Duodenum (tissue), 1 donor: ENCODE measurements around the genes RAB6C, POTEF, CFC1B and FAM168B.

GRCh38 chr2:128438023-128438322 is 119.3 kb upstream of the HS6ST1 start:
- PRO-cap: no peak

DNA sequence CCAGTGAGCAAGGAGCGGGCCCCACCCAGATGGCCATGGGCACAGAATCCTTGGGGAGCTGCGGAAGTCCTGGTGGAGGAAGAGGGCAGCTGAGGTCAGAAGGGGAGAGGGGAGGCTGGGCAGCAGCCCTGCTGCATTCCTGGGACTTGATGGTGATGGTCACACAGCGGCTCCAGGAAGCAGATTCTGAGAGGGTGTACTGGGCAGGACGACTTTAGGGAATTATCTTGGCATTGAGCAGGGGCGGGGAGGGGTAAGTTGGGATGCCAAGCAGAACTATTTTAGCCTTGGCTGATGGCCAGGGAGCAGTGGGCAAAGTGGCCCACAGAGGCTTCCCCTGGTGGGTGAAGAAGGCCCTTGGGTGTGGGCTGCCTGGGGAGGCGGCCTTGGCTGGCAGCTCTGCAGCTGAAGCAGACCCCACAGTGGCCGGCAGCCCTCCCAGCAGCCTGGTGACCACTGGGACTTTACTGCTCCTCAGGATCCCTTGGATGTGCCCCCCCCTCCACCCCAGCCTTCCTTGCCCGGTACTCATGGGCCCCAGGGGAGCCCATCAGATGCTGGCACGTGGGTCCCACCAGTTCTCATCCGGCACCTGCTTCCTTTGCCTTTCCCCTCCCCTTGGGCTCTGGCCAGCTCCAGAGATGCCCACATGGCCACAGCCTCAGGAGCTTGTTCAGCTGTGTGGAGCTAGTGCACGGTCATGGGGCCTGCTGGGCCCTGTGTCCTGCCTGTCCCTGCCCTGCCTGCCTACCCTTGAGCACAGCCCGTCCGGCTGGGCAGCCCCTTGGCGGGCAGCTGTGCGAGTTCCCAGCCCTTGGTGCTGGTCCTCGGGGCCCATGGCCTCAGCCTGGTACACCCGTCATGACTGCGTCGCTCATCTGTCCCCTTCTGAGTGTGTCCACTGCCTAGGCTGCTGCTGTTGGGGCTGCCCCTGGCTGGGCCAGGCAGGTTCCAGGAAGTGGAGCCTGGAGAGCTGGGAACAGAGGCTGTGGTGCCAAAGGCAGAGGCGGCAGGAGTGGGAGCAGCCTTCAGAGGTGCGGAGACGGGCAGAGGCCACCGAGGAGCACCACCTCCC is 122.2 kb upstream of the HS6ST1 start:
- PRO-cap: no peak

DNA sequence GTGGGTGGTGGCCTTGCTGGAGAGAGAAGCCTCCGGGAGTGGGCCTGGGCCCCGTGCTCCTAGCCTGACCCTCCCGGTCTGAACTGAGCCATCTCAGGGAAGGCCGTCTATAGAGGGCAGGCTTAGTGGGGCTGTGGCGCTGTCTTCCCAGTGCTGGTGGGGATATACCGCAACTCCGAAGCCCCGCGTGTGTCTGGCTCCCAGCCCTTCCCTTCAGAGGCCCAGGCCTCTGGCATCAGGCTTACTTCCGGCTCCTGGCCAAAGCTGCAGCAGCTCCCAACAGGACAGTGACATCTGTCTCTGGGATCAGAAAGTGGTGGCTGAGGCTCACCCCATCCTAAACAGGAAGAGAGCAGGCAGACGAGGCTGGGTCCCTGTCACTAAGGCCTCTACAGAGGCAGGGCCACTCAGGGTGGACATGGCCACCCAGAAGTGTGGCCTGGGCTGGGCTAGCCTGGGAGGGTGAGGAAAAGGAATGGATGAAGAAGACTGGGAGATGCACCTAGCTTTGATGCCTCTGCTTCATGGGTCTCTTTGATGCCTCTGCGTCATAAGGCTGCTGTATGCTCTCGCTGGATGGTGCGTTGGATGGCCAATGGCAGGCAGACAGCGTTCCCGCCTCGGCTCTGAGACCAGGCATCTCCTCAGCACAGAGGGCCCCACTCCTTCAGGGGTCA is 131.2 kb upstream of the HS6ST1 start:
- PRO-cap: no peak

DNA sequence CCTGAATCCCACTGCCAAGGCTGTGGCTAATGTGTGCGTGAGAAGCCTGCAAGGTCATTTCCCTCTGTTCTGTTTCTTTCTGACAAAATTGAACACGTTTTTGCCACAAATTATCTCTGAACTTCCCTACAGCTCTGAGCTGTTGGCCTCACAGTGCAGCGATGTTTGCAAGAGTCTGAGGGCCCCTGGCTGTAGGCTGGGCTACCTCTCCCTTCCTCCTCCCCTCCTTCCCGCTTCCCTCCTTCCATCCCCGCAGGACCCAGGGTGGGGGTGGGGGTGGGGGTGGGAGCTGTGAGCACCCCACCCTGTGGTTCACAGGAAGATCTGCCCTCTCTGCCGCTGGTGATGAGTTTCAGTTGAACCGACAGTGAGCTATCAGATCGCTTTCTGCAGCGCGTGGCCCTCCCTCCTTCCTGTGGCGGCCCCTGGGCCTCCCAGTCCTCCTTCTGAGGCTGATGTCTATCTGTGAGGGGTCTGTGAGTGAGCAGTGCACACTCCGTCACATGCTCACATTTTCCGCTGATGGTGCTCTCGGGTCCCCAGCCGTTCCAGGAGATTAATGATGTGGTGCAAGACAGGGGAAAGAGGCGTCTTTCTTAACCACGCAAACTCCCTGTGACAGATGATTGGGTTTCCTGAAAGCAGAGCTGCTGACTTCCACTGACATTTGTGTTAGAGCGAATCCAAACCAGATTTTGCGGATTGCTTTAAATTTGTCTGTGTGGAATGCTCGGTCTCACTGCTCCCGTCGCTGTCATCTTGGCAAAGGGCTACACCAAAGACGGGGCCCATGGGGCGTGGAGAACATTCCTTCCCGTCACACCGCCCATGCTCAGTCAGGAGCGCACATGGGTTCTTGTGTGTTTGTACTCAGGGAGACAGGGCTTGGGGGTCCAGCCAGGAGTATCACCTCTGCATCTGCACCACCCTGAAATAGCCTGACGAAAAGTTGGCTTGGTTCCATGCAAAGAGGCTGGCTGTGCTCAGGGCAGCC is 154.5 kb upstream of the HS6ST1 start:
- PRO-cap: unidirectional peak, minus-strand start at position 448 of the sequence

- PRO-cap: no peak
Observed at GRCh38 chr2:128754533-128754930, 435.9 kb upstream of the HS6ST1 start.

DNA sequence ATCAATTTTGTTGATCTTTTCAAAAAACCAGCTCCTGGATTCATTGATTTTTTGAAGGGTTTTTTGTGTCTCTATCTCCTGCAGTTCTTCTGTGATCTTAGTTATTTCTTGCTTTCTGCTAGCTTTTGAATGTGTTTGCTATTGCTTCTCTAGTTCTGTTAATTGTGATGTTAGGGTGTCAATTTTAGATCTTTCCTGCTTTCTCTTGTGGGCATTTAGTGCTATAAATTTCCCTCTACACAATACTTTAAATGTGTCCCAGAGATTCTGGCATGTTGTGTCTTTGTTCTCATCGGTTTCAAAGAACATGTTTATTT is 627.5 kb upstream of the HS6ST1 start:
- PRO-cap: no peak

- PRO-cap: no peak
Observed at GRCh38 chr2:128973966-128974369, 655.3 kb upstream of the HS6ST1 start.

- PRO-cap: no peak
Observed at GRCh38 chr2:129934810-129935299, 44.6 kb upstream of the RAB6C start.

DNA sequence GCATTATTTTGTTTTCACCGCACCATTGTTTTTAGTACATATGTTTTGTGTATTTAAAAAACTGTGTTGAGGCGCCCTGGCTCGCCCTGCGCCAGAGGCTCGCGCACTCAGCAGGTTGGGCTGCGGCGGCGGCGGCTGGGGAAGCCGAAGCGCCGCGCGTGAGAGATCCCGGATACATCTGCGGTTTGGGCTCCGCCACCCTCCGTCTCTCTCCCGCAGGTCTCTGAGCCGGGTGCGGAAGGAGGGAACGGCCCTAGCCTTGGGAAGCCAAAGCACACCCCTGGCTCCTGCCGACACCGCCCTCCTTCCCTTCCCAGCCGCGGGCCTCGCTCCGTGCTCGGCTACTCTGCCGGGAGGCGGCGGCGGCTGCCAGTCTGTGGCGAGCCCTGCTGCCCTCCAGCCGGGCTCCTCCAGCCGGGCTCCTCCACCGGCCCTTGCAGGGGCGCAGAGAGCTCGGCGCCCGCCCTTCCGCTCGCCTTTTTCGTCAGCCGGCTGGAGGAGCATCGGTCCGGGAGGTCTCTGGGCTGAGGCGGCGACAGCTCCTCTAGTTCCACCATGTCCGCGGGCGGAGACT is at the start of gene RAB6C:
TSS of gene RAB6C (plus strand) at position 106 of the 574 bp plus-strand sequence.
- PRO-cap: no peak

DNA sequence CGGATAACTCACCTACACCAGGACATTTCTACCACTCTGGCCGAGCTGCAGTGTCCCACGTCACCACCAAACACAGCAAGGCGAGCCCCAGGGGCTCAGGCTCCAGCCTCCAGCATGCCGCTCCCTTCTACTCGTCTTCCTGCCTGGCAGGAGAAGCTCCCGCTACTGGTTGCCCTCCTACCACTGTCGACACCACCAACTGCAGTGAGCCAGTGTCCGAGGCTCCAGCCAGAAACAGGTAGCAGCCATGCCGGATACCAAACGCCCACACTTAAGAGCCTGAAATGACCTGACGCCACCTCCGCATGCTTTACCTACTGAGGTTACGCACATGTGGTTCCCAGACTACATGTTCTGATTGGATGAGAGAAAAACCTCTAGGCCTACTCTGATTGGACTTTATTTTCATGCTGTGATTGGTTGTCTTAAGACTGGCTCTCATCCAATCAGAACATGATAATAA is at the start of gene POTEF:
TSS of gene POTEF (minus strand) at position 163 of the 463 bp plus-strand sequence.
- PRO-cap: no peak

DNA sequence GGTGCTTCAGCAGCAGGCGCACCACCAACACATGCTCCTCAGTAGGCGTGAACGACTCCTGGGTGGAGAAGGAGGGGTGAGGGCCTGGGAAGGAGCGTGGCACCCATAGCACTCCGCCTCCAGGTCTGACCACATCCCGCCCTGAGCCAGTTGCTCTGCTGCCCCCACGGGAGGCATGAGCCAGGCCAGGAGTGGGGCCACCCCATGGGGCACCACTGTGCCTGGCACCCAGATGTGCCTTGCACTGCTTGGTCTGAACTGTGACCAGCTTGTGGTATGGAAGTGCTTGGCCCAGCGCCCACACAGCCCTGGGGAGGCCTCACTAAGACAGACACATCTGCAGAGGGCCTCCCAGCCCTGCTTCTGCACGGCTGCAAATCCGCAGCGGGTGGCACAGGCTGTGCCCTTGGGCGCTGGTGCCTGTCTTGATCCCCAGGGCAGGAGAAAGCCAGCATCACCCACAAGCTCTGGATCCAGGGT is 12.5 kb upstream of the CCDC74B start:
- PRO-cap: no peak

- PRO-cap: unidirectional peak, plus-strand start at chr2:130341752
Observed at GRCh38 chr2:130341169-130341901, 629 bp downstream of the CCDC115 start.

DNA sequence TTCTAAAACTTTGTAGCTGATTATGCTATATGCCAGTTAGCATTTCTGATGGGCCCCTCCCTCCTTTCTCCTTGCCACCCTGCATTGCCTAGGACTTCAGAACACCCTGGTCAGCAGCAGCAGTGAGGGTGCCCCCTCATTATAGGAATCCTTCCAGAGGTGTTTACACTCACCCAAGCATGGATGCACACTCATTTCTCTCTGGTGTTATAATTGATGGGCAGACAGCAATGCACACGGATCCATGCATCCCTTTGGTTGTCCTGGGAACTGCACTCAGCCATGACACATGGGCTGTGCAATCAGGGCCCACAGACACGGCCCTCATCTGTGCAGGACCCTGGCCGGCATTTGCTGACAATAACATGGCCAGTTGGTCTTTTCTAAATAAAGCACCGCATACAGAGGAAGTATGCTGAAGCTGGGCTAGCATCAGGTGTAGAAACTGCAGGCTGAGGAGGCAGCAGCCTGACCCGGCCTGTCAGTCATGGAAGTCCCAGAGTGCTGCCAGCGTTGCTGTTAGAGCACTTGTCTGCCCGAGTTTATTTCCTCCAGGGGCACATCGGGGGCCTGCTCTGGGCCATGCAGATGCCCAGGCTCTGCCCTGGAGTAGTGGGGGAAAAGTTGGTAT is 4.3 kb upstream of the PTPN18 start:
- PRO-cap: no peak

- PRO-cap: no peak
Observed at GRCh38 chr2:130385196-130385735, 29.4 kb downstream of the PTPN18 start.

DNA sequence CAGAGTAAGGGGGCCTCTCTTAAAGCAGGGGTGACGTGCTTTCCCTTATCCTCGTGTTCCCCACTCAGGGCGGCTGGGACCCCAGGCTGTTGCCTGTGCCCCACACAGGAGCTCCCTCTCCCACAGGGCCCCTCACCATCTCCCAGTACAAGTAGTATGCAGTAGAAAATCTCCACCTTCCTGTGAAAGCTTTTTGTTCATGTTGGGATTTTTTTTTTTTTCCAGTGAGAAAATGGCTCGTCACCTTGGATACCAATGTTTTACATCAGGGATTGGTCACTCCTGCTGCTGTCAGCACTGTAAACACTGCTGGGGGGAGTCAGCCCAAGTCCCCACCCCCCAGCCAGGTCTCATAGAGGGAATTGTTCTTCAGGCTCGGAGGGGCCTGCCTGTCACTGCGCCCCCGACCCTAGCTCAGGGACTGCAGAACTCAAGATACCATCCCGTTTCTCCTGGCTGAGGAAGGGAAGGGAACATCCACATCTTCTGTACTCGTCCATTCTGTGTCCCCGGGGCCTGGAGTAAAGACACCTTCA is at the start of gene CFC1B:
TSS of gene CFC1B (plus strand) at position 353 of the 536 bp plus-strand sequence.
- PRO-cap: no peak

DNA sequence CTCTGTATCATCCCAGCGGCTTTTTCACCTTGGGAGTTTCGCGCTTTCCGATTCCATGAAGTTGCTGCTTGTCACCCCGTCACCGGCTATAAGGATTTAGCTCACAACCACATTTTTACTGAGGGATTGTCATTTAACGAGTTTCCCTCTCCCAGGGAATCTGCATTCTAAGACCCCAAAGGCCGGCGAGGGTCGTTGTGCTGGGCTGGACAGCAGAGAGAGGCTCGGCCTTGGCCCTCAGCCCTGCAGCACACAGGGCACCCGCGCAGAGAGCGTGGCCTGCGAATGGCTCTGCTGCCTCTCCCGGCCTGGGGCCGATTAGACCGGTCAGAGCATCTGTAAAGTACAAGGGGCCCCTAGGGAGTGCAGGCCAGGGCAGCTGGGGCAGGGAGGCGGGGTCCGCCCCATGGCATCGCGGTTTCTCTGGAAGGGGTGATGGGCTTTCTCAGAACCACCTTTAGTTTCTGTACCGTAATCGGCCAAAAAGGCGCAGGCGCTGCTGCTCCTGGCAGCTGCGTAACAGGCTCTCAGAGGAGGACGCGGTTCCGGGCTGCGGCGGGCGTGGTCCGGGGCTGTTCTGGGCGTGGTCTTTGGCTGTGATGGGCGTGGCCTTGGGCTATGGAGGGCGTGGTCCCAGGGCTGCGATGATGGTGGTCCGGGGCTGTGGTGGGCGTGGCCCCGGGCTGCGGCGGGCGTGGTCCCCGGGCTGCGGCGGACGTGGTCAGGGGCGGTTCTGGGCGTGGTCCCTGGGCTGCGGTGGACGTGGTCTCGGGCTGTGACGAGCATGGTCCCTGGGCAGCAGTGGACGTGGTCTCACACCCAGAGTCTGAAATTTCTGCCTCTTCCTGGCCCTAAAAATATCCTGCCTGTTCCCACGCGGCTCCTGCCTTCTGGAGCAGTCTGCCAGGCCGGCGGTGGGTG is 1.5 kb upstream of the GPR148 start:
- PRO-cap: no peak

DNA sequence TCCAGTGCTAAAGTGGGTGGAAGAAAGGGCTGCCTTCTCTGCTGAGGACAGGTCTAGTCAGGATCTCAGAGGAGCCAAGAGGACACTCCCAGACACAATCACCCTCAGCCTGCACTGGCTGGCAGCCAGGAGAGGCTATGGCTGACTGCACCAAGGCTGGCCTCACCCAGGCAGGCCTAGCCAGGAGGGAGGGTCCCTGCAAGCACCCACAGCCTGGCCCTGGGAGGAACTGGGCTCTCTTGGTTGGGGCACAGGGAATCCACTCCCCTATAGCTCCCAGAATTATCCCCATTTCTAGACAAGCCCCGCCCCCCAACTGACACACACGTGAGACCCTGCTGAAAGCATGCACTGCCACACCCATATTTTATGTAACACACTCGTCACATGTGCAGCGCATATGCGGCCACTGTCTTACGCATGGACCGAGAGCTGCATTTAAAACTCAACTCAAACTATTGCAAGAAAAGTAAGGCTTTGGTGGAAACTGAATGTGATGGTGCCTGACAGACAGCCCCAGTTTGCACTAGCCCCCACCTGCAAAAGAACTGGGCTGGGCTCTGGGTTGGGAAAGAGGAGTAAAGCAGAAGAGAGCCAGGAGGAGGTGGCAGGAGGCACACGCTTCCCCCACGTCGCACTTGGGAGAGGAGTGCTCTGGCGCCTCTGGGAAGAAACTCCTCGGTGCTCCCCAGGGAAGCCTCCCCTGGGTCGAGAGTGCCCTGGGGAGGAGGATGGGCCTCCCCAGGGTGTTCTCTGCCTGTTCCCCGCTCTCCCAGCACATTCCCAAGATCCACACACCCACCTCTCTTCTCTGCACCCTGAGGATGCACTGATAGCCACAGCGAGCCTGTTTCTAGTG is 28.9 kb upstream of the ARHGEF4 start:
- PRO-cap: no peak

- PRO-cap: no peak
Observed at GRCh38 chr2:131039875-131040411, 53.3 kb downstream of the FAM168B start.

GRCh38 chr2:131055500-131056152 is 37.6 kb downstream of the FAM168B start:
- PRO-cap: no peak

- PRO-cap: bidirectional peak, plus-strand start at chr2:131093593, minus-strand start at chr2:131093434
Observed at GRCh38 chr2:131093301-131094098, at the start of gene FAM168B. TSS of gene FAM168B (minus strand) at chr2:131093460.